Hepatocyte (in vitro differentiated cells and primary cell): ENCODE measurements around a stretch of chr1.

DNA sequence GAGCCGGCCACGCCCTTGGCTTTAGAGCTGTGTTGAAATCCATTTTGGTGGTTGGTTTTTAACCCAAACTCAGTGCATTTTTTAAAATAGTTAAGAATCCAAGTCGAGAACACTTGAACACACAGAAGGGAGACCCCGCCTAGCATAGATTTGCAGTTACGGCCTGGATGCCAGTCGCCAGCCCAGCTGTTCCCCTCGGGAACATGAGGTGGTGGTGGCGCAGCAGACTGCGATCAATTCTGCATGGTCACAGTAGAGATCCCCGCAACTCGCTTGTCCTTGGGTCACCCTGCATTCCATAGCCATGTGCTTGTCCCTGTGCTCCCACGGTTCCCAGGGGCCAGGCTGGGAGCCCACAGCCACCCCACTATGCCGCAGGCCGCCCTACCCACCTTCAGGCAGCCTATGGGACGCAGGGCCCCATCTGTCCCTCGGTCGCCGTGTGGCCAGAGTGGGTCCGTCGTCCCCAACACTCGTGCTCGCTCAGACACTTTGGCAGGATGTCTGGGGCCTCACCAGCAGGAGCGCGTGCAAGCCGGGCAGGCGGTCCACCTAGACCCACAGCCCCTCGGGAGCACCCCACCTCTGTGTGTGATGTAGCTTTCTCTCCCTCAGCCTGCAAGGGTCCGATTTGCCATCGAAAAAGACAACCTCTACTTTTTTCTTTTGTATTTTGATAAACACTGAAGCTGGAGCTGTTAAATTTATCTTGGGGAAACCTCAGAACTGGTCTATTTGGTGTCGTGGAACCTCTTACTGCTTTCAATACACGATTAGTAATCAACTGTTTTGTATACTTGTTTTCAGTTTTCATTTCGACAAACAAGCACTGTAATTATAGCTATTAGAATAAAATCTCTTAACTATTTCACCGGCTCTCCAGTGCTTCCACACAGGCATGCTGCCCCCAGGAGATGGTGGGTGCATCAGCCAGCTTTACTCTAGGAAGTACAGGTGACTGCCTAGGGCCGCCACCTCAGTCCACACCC, 4.5 kb downstream of the C1orf35 start:
- RAMPAGE, long total RNA, result no peak
- RRBS, result no CpG with 5 or more reads among the region's 34 CpGs

- RAMPAGE, long total RNA, result no peak
- RRBS, result no CpG with 5 or more reads among the region's 21 CpGs
Observed at GRCh38 chr1:228142089-228142828, 2.2 kb downstream of the GUK1 start.

GRCh38 chr1:228142829-228143348, 2.8 kb downstream of the GUK1 start:
- RAMPAGE, long total RNA, result no peak
- RRBS, result no CpG with 5 or more reads among the region's 11 CpGs

DNA sequence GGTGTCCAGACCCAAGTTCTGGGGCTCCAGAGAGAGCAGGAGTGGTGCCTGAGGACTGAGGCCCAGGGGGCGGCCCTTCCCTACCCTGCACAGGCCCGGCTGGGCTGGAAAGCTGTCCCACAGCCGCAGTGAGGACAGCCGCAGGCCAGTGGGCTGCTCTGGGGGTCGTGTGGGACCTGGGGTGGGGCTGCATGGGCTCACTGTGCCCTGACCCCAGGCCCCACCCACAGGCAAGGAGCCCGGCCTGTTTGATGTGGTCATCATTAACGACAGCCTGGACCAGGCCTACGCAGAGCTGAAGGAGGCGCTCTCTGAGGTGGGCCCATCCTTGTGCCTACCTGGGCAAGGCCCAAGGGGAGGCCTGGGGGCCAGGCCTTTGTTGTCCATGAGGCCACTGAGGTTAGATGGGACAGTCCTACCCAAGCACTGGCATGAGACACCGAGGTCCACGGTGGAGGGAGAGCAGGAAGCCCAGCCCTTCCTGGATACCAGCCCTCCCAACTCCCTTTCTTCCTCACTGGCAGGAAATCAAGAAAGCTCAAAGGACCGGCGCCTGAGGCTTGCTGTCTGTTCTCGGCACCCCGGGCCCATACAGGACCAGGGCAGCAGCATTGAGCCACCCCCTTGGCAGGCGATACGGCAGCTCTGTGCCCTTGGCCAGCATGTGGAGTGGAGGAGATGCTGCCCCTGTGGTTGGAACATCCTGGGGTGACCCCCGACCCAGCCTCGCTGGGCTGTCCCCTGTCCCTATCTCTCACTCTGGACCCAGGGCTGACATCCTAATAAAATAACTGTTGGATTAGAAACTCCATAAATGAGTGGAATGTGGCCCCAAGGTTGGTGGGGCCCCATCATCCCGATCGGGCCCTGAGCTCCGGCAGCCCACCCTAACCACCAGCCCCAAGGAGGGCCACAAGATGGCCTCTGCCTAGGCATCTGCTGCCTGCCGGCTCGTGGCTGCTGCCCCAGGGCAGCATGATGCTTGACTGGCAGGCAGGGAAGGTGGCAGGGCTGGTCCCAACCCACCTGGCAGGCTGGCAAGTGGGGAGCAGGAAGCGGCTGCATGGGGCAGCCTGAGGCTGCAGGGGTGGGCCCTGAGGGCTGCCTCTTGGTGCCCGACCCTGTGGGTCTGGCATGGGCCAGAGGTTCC, 1.2 kb upstream of the GJC2 start:
- RAMPAGE, long total RNA, result no peak
- RRBS, result 90% methylated on average over 2 of the region's 26 CpGs

GRCh38 chr1:228267892-228268453, 60.1 kb downstream of the OBSCN start:
- RAMPAGE, long total RNA, result no peak
- RRBS, result no CpG with 5 or more reads among the region's 8 CpGs

GRCh38 chr1:228291823-228292302, 84.0 kb downstream of the OBSCN start:
- RAMPAGE, long total RNA, result no peak
- RRBS, result 100% methylated on average over 1 of the region's 10 CpGs

DNA sequence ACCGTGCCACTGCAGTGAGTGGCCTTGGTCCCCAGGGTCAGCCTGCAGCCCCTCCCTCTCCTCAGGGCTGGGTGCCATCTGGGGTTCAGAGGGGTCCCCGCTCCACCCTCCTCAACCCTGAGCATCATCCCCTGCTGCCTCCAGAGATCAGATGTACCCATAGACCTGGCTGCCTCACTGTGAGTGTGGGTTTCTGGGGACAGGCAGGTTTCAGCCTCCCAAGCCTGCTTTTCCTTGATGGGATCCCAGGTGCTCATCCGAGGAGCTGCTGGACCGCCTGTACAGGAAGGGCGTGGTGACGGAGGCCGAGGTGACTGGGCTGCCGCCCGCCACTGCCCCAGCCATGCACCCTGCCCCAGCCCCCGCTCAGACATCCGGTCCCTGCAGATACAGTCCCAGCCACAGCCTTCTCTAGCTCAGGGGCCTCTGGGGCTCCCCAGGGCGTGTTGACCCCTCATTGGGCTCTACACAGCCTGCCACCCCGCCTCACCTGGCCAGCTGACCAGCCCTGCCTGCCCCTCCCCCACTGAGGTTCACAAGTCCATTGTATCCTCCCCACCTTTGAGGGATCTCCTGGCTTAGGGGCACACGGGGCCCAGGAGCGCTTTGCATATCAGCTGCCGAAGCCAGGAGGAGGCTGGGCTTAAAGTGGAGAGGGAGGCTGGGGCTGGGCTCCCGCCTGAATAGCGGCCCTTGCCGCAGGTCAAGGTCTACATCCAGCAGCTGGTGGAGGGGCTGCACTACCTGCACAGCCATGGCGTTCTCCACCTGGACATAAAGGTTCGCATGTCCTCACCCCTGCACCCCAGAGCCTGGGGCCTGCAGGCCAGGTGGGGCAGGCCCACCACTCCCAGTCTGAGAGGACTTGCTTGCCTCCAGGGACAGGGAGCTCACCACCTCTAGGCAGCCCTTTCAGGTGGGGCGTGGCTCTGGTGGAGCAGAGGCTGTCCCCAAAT, 38.7 kb downstream of the TRIM11 start:
- RAMPAGE, long total RNA, result no peak
- RRBS, result no CpG with 5 or more reads among the region's 22 CpGs

DNA sequence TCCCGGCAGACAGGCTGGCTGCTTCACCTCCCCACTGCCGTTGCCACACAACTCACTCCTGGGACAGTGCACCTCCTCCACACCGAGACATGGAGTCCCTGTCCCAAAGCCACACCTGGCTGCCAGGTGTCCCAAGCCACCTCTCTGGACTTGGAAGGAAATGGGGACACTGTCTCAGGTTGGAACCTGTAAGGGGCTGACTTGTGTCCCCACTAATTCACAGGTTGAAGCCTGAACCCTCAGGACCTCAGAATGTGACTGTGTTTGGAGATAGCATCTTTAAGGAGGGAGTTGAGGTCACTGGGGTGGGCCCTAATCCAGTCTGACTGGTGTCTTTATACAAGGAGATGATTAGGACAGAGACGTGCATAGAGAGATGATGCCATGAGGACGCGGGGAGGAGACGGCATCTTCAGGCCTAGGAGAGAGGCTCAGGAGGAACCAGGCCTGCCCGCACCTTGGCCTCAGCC, 3.7 kb upstream of the TRIM11 start:
- RAMPAGE, long total RNA, result no peak
- RRBS, result no CpG with 5 or more reads among the region's 8 CpGs

DNA sequence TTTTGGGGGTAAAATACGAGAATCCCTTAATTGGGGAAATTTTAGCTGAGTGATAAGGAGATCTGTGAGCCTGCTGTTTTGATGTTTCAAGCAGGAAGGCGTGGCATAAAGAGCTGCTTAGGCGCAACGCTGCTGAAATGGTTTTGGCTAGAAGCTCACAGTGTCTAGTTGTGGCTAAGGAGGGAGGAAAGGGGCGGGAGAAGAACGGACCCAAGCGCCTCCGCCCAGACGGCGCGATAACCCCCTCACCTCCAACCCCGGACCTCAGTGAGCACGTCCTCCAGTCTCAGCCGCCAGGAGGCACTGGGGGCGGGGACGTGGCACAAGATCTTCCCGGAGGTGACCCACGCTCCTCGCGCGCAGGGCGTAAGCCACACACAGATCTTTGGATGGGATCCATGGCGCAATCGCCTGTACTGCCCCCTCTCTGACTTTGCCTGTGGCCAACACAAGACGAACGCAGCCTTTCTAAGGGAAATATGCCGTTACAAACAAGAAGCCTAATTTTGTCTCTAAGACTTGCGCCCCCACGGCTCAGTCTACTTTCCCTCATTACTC, 5.7 kb downstream of the H2BC26 start:
- RAMPAGE, long total RNA, result no peak
- RRBS, result 2% methylated on average over 6 of the region's 29 CpGs

DNA sequence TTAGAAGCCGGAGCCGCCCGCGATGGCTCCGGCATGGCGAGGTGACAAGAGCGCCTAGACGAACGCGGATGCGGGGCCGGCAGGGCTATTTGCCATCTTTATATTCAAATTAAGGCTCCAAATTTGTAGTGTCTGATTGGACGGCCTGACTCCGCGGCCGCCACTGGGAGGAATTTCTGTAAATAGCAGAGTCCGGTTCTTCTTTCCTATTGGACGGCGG, 6.6 kb downstream of the H2BC26 start:
- RAMPAGE, long total RNA, result no peak
- RRBS, result 3% methylated on average over 11 of the region's 19 CpGs

DNA sequence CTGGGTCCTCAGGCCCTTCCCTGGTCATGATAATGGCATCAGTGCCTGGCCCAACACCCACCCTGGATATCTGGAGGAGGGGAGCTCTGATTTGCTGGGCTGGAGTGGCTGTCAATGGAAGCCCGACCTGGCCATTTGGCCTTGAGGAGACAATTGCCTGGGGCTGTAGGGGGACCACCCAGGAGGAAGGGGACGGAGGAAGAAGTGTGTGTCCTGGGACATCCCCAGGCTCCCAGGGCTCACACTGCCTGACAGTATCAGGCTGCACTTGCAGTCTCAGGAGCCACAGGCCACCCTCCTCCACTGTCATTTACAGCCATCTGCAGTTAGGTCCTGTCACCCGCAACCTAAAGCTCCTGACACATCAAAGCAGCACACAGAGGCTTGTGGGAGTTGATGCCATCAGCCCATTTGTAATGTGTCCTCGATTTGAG, 7.9 kb upstream of the RNF187 start:
- RAMPAGE, long total RNA, result no peak
- RRBS, result no CpG with 5 or more reads among the region's 4 CpGs

DNA sequence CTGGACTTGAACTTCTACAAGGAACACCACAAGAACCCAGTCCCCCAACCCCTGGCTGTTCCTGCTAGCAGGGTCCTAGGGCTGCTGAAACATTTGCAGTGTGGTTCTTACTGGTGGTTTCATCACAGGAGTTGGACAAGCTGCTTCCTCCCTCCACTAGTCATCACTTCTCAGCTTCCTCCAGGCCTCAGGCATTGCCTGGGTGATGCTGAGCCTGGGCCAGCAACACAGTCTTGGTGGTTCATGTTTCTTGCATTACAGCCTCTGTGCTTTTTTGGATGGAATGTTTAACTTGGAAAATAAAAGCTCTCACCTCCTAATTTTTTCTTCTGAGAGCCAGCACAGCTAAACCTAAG, 66.1 kb upstream of the RHOU start:
- RAMPAGE, long total RNA, result no peak

DNA sequence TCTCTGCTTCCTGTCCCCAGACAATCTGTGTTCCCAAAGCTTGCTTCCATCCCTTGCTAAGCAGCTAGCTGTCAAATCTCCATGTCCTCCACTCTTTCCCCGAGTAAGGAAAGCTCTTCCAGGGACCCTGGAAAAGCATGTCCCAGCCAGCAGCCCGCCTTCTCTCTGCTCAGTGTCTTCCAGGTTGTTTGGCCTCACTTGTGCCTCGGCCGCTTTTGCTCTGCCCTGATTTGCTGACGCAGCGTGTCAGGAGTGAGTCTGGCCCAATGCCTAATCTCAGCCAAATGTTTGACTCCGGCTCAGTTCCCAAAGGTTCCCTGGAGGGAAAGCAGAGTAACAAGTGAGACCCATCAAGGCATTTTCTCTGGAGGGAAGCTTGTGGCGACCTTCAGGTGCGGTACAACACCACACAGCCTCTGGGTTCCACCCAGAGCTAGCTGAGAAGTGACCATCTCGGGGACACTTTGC, 243.4 kb downstream of the RHOU start:
- RAMPAGE, long total RNA, result no peak
- RRBS, result no CpG with 5 or more reads among the region's 10 CpGs

DNA sequence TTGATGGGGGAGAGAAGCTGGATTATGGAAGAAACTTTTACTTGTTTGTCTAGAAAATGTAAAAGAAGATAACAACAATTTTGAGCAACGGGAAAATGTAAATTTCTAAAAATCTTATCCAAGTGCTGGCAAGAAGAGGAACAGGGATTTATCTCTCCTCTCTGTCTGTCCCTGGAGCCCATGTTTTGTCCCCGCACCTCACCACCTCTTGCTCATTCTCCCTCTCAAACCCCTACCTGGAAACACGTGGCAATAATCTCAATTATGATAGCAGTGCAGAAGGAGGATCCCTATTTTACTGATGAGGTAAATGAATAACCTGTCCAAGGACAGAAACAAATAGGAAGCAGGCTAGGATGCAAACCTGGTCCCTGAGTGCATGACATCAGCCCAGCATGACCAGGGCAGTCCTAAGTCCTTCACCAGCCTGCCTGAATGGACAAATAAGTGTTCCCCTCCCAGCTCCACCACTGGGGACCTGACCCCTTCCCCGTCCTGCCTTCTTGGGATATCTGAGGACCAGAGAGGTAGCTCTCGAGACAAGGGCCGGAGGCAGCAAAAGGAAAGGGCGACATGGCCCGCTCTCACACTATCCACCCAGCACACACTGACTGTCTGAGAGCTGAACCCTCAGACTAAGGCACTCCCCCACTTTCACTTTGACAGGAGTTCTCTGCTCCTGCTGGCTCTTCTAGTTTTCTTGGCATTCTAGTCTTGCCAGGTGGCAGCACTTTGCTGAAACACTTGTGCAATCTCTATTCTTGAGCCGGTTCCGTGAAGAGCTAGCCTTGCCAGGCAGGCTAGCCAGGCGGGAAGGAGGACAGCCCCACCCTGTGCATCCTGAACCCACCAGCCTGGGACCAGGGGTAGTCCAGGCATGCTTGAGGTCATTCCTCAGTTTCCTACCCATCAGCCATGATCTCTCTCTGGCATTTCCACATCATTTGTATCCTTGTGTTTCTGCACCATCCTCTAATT, 251.3 kb upstream of the RAB4A start:
- RAMPAGE, long total RNA, result no peak
- RRBS, result no CpG with 5 or more reads among the region's 11 CpGs

DNA sequence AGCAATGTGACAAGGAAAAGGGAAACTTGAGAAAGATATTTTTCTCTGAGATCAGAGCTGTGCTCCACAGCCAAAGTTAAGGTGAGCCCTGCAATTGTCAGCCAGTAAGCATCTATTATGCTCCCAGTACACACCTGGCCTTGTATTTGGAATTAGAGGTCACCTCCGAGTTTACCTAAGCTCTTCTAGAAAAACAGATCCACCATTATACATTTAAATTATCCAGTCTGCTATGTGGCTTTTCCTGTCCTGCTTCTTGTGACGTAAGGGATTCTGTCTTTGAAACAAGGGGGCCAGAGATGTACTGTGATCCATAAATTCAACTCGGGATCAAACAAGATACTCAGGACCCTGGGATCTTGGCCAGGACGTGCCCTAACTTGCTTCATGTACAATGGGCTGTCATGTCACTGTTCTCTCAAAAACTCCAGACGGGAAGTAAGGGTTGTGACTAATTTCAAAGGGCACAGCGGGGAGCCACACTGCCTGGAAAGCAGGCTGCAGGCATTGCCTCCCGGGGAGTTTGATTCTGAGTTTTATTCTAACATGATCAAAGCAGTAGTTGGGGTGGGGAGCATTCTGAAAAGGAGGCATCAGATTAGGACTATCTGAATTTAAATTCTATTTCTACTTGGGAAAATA, 39.6 kb upstream of the RAB4A start:
- RAMPAGE, long total RNA, result no peak
- RRBS, result no CpG with 5 or more reads among the region's 7 CpGs

DNA sequence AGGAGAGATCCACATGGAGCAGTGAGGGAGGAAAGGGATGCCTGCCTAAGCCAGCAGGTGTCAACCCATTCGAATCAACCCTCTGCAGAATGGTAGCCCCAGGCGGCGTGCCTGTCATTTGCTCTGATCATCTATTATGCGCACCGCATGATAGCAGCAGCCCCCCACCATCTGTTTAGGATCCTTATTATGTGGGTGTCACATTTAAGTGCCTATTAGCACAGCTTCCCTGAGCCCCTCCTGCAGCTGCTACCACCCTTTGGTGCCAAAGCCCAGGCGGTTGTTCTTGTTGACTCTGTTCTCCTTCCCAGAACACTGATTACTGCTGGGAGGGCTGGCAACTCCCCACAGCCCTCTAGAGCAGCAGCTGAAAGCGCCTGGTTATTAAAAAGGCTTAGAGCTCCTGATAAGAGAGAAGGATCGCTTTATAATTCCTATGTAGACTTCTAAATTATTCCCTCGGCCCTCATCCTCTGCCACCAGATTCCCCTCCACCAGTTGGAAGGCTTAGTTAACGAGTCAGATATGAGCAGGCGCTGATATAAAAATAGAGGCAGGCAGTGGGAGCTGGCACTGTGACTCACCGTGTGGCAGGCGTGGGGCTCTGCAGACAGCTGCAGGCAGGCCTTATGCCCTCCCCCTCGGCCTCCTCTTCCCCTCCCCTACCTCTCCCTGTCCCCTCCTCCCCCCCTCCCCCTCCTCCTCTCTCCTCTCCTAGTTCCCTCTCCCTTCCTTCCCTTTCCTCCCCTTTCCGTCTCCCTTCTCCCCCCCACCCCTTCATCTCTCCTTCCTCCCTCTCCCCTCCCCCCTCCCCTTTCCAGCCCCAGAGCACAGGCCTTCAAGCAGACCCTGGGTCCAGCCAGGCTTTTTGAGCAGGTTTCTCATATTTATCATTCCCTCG, 23.0 kb downstream of the ACTA1 start:
- RAMPAGE, long total RNA, result no peak
- RRBS, result no CpG with 5 or more reads among the region's 16 CpGs

DNA sequence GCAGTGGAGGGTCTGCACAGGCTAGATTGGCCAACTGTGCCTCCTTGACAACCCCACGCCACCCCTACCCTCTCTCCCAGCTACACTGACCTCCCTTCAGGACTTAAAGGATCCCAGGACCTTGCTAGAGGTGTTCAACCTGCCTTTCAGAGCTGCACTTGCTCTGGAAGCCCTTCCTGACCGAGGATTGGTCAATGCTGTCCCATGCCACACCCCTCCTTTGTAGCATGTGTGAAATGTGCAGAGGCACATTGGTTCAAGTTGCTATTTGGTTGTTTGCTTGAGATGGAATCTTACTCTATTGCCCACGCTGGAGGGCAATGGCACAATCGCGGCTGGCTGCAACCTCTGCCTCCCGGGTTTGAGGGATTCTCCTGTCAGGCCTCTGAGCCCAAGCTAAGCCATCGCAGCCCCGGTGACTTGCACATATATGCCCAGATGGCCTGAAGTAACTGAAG, 21.8 kb downstream of the ACTA1 start:
- RAMPAGE, long total RNA, result no peak
- RRBS, result 85% methylated on average over 3 of the region's 8 CpGs

GRCh38 chr1:229538983-229539582, 19.4 kb downstream of the ABCB10 start:
- RAMPAGE, long total RNA, result no peak
- RRBS, result no CpG with 5 or more reads among the region's 8 CpGs

- RAMPAGE, long total RNA, result no peak
- RRBS, result 97% methylated on average over 2 of the region's 9 CpGs
Observed at GRCh38 chr1:229619515-229620646, 6.0 kb downstream of the TAF5L start.

DNA sequence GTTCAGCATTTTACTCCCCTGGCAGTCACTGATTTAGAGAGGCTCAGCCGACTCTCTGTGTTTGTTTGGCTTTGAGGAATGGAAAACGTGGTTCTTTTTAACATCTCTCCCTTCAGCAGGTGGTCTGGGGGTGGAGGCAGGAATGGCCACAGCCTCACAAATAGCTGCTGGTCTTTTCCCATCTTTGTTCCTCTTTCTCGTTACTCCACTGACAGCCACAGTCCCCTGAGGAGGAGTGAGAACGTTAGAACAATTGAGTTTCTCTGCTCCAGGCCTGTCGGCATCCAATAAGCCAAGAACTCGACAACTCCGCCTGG, 169.6 kb upstream of the GALNT2 start:
- RAMPAGE, long total RNA, result no peak
- RRBS, result no CpG with 5 or more reads among the region's 7 CpGs